Foreskin fibroblast (primary cell): ENCODE data around the gene RASSF8.

GRCh38 chr12:19130442-19131537, 1.3 kb downstream of the PLEKHA5 start:
- RRBS: 2% methylated on average over 14 of the region's 46 CpGs

GRCh38 chr12:19353750-19354151, 85.5 kb upstream of the AEBP2 start:
- RRBS: no CpG with 5 or more reads among the region's 4 CpGs

GRCh38 chr12:19411828-19412285, 27.4 kb upstream of the AEBP2 start:
- RRBS: no CpG with 5 or more reads among the region's 5 CpGs

DNA sequence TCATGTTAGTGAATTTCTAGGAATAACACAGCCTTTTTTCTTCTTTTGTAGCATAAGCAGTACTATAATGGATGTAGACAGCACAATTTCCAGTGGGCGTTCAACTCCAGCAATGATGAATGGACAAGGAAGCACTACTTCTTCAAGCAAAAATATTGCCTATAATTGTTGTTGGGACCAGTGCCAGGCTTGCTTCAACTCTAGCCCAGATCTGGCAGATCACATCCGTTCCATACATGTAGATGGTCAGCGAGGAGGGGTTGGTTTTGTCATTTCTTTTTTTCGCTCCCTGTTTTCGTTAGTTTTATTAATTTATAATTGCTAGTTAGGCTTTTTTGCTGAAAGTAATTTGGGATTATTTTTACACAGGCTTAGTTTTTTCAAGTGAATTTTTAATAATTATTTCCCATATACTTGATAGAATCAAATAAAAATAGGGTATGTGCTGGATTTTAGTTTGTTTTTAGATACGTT, 23.2 kb downstream of the AEBP2 start:
- RRBS: no CpG with 5 or more reads among the region's 6 CpGs

GRCh38 chr12:19535148-19536100, 96.1 kb downstream of the AEBP2 start:
- RRBS: no CpG with 5 or more reads among the region's 6 CpGs

DNA sequence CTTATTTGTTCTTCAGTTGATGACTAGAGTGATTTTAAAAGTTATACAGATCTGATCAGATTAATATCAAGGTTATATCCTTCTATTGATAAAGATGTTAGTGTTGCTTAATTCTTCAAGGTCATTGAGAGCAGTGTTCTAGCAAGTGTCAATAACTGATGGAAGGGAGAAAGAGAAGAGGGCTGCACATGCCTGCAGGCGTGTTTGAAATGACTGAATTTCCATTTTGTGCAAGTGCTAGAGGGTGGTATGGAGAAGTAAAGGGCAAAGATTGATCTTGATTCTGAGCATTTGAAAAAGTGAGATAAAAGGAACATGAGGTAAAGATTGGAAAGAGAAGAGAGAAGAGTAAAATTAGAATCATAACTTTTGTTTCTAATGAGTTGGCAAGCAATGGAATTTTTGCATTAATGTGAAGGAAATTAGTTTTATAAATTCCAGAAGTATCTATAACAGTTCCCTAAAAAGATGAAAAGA, 147.8 kb downstream of the AEBP2 start:
- RRBS: no CpG with 5 or more reads among the region's 1 CpG

- RRBS: no CpG with 5 or more reads among the region's 8 CpGs
Measured at GRCh38 chr12:19971226-19971968, 396.9 kb upstream of the PDE3A start.

DNA sequence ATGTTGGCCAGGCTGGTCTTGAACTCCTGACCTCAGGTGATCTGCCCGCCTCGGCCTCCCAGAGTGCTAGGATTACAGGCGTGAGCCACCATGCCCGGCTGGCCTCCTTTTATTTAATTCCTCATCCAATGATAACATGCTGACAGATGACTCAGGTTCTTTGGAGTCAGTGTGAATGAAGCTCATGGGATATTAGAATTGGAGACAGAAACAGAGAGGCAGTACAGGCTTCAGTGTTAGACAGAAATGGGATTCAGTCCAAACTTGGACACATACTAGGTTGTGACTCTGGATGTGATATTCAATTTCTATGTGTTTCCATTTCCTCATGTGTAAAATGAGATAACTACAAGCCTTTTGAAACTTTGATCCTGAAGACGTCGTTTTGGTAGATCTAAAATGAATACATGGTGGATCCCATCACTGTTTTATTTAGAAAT, 47.3 kb downstream of the PDE3A start:
- RRBS: no CpG with 5 or more reads among the region's 6 CpGs

DNA sequence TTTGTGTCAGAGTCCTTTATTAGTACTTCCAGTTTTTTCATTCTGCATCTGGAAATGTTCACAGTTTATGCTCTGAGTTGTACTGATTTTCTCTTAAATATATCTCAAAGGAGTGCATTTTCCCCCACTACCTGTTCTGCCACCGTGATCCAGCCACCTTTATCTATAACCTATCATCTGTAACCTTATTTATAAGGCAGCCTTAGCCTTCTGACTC, 10.7 kb upstream of the GYS2 start:
- RRBS: no CpG with 5 or more reads among the region's 1 CpG

GRCh38 chr12:21646697-21647479, 10.8 kb downstream of the LDHB start:
- RRBS: no CpG with 5 or more reads among the region's 2 CpGs

- RRBS: 100% methylated on average over 1 of the region's 6 CpGs
Measured at GRCh38 chr12:21828032-21828699, 53.7 kb upstream of the KCNJ8 start.

GRCh38 chr12:21859461-21859850, 81.8 kb downstream of the ABCC9 start:
- RRBS: no CpG with 5 or more reads among the region's 4 CpGs

DNA sequence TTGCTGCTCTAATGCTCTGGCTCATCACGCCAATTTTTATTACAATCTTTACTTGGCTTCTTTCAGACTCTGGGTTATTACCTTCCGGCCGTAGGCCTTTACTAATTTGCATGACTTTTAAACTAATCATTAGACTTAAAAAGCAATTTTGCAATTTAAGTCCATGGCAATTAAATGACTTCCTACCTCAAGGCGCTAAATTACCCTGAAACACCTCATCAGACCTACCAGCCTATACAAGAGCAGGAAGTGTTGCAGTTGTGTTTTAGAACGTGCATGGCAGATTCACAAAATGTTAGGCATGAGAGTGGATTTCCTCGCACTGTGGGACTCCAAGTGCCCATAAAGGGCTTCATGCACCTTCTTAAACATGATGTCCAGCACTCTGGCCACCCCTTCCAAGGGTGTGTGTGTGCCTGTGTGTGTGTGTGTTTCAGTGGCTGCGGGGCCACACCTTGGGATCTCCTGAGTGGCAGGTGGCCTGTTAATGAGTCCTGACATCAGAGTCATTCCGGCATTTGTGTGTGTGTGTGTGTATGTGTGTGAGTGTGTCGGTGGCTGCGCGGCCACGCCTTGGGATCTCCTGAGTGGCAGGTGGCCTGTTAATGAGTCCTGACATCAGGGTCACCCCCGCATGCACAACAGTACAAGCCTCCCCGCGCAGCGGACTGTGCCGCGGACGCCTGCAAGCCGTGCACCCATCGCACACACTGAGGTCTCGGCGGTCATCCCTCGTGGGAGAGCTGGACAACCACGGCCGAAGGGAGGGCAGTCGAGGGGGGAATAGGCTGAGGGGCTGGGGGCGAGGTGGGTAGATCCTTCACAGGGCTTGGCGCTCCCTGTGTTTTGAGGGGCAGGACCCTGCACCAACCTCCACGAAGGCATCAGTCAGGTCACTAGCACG, 900 bp downstream of the C2CD5 start:
- RRBS: no CpG with 5 or more reads among the region's 31 CpGs

GRCh38 chr12:22624647-22624896, 399 bp upstream of the ETNK1 start:
- RRBS: no CpG with 5 or more reads among the region's 9 CpGs

GRCh38 chr12:24078017-24078883, 128.8 kb upstream of the SOX5 start:
- RRBS: no CpG with 5 or more reads among the region's 5 CpGs

DNA sequence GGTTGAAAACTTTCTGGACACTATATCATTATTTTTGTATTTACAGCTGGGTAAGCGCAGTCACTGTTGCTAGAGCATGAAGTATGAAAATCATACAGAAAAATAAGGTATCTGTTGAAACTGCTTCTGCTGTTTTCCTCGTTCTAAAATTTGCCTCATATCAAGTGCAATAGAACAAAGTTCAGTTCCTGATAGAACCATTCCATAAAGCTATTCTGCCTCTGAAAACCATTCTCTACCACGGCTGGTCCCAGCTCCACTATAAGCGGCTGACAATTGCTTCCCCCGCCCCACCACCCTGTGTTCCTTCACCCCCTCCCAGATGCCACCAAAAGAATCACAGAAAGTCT, 413.3 kb downstream of the BCAT1 start:
- RRBS: no CpG with 5 or more reads among the region's 5 CpGs

DNA sequence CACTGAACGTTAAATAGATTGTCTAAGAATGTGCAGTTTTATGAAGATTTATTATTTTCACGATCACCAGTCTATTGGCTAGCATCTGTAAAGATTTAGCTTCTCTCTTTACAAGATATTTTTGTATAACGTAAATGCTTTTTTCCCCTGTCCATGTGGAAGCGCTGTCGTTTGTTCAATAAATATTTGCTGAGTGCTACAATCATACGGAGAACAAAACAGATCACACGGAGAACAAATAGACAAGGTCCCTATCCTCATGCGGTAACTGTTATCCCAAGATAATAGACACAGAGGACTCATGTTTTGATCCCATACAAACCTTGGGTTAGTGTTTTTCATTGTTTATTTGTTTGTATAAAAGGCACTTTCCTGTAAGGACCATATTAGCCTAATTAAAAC, 397.5 kb downstream of the BCAT1 start:
- RRBS: no CpG with 5 or more reads among the region's 8 CpGs

DNA sequence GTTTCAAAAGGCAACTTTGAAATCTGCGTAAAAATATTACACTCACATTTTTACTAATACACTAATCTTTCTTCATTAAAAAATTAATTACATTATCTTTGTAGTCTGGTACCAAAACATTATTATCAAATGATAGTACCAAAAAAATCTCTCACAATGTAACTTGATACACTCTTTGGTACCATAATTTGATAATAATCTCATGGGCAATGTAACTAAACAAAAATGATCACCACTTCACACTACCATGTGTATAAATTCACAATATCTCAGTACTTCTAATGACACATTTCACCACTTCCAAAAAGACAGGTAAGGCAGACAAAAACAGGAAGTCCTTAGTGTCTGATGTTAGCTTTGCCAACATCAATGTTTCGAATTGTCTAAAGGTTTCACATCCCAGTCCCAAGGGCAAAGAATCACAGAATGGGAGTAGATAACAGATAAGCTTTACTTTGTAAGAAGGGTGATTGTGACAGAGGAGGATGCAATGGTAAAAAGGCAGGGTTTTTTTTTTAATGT, 8.6 kb downstream of the DNAI7 start:
- RRBS: no CpG with 5 or more reads among the region's 2 CpGs

DNA sequence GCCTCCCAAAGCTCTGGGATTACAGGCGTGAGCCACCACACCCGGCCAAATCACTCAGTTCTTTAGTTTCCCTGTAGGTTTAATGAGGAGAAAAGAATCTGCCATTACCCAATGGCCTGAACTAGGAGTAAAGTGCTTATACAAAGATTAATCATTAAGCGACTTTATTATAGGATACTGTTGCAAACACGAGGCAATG, 133.4 kb upstream of the KRAS start:
- RRBS: no CpG with 5 or more reads among the region's 4 CpGs

- RRBS: 2% methylated on average over 75 of the region's 141 CpGs
Measured at GRCh38 chr12:25958063-25959055, at the start of gene RASSF8. TSS of gene RASSF8 (plus strand) at chr12:25958682.